ENCODE measurements around a stretch of chr5.

DNA sequence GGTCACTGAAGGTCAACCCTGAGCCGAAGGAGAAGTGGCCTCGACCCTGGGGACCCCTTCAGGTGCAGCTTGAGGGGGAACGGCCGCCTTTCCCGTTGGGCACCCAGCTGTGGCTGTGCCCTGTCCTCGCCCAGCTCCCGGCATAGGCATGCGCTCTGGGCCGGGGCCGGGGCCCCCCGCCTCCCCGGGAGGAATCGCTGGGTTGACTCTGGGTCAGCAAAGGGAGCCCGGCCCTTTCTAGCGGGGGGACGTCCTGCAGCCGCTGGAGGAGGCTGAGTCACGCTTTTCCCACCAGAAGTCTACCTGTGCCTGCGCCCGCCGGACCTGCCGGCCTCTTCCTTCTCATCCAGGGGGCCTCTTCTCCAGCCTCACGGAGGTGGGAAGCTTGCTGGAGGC is 3.1 kb upstream of the RACK1 start:
- PRO-cap, result no peak
CAGE:
- cytosol, long polyA plus RNA, result no peak
- long polyA plus RNA, result no peak
- nucleus, long polyA plus RNA, result no peak

All from A549 (cell line).